Natural killer cell (primary cell): ENCODE data around the gene TSSC4.

DNA sequence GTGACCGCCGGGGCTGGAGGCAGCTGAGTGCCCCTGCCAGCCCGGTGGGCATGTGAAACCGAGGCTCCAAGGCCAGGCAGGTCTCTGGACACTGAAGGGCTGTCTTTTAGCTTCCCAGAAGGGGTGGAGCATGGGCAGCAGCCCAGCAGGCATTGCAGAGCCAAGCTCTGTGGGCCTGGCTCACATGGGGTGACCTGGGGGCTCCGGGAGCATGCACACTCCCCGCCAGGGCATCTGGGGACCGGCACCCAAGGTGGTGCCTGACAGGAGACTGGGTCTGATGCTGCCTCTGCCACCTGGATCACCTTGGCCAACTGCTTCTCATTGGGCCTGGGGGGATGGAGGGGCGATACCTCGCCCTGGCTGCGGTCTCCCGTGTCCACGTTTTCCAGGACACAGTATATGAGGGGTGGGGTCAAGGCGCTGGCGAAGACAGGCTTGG lies 3.6 kb downstream of the INS start:
- PRO-cap: no peak

GRCh38 chr11:2203810-2204654 lies 32.4 kb upstream of the TH start:
- PRO-cap: no peak

DNA sequence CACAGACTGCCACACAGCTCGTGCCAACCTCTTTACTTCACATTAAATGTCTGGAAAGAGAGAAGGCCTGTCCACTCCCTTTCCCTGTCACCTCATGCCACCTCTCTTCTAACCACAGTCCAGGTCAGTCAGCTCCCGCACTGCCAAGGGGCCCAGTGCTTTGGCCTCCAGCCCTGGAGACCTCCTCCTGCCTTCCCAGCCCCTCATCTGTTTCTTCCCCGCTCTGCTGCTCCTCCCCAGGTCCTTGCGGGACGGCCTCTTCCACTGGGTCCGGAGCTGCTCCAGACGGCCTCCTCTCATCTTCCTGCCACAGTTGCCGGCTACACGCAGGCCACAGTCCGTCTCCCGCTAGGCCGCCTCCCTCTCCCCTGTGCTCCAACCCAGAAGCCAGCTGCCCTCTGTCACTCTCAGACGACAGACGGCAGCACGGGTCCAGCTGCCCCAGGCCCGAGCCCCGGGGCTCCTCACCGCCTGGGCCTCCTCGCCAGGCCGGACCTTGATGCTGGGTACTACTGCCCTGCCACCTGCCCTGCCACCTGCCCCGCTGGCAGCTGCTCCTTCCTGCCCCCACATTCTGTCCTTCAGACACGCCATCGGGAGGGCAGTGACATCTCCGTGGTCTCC lies 42.8 kb upstream of the TH start:
- PRO-cap: no peak

DNA sequence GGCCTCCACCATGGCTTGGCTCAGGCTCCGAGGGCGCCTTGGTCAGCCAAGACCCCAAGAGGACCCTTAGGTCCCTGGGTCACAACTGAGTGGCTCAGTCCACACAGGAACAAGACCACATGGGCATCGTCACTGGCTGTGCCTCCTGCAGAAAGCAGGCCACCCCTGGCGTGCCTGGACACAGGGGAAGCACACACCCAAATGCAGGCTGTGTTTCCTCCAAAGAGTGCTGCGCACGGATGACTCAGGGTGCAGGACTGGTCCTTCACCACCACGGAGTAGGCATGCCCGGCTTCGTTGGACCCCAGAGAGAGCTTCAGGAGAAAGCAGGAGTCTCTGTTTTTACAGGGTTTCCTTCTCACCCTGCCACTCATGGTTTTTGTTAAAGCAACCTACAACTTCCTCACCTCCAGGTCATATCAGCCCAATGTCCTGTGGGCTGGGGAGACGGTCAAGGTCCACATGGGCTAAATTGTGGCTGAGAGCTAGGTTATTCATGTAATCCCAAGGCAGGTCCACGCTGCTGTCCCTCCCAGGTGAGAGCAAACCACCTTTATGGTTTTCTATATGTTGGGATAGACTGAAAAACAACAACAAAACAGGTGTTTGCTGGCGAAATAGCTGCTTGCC lies 19.3 kb downstream of the TSPAN32 start:
- PRO-cap: no peak

DNA sequence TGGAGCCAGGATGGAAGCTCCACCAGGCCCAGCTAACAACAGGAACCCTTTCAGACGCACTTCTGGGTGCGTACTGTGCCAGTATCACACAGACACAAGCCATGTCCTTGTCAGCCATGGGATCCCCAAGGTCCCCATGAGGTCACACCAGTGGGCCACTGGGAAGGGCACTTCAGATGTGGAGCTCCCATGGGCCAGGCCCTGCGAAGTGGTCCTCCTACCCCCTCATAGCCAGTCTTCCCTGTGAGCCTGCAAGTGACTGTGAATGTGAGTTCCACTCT lies 2.4 kb upstream of the CD81 start:
- PRO-cap: no peak

- PRO-cap: no peak
Measured at GRCh38 chr11:2390052-2390538, 10.5 kb upstream of the TSSC4 start.

DNA sequence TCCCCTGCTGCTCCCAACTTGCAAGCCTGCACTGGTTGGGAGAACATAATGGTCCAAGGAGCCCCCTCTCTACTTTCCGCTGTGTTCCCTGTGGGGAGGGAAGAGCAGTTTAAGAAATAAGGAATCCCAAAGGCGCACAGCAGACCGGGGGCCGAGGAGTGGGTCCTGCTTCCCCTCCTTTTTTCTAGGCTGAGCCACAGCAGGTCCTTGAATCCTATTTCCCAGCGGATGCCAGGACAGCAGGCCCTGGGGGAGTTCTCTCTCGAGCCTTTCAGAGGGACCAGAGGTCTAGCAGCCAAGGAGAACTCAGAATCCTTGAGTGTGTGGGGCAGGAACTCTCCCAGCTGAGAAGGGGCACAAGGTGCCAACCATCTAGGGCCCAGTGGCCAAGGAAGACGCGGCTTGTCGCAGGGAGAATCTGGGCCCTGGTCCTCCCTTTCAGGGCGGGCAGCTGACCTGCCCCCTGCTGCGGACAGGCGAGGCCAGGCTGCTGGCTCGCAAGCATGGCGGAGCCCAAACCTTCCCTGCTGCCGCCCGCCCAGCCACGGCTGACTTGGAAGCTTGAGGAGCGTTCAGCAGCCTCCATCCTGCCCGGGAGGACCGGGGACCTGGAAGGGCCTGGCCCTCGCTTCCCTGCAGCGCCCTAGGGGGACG lies 1.1 kb upstream of the TSSC4 start:
- PRO-cap: no peak

GRCh38 chr11:2399996-2400883 lies at the start of gene TSSC4:
TSSC4 (plus strand) TSS chr11:2400750.
- PRO-cap: unidirectional peak, minus-strand start at chr11:2400282; unidirectional peak, plus-strand start at chr11:2400751

DNA sequence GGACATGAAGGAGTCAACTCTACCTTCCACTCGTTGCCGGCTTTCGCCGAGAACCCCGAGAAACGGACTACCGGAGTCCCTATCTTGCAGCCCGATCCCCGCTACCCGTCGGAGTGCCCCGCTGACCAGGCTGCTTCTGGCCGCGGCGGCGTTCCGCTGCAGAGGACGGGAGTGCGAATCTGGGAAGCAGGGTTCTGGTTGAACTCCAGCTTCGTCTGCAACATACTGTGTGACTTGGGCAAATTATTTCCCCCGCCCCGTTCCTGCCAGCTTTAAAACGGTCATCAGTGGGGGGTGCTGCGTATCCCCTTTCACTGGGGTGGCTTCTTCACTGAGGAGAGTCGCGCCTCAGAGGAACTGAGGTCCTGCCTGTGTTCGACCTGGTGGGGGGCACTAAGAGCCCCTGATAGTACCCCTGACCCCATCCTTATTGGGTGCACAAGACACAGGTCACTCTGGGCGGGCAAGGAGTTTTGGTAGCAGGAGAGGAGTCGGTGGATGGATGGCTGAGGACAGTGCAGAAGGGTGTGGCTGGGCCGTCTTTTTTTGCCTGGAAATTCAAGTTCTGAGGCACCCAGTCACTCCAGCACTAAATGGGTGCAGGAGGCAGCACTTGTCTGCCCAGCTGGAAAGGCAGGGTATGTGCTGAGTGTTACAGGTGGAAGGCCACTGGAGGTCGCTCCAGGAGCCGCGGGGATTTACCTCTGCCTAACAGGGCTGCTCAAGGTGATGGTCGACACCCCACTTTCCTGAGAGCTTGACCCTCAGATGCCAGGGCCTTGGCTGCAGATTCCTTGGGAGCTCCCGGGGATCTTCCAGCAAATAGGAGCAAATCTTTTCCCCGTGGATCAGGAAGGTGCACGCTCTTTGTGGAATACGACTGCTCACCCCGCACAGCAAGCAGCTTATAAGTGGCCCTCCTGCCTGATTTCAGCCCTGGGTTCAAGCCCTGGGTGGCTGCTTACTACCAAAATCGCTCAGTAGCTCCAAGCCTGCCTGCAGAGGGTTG lies 878 bp downstream of the TSSC4 start:
- PRO-cap: no peak

GRCh38 chr11:2405212-2405499 lies 4.6 kb downstream of the TSSC4 start:
- PRO-cap: no peak

- PRO-cap: no peak
Measured at GRCh38 chr11:2642317-2643257, 197.8 kb downstream of the KCNQ1 start.

- PRO-cap: no peak
Measured at GRCh38 chr11:2669383-2670144, 216.0 kb downstream of the CDKN1C start.

GRCh38 chr11:2693578-2693766 lies 192.1 kb downstream of the CDKN1C start:
- PRO-cap: no peak

DNA sequence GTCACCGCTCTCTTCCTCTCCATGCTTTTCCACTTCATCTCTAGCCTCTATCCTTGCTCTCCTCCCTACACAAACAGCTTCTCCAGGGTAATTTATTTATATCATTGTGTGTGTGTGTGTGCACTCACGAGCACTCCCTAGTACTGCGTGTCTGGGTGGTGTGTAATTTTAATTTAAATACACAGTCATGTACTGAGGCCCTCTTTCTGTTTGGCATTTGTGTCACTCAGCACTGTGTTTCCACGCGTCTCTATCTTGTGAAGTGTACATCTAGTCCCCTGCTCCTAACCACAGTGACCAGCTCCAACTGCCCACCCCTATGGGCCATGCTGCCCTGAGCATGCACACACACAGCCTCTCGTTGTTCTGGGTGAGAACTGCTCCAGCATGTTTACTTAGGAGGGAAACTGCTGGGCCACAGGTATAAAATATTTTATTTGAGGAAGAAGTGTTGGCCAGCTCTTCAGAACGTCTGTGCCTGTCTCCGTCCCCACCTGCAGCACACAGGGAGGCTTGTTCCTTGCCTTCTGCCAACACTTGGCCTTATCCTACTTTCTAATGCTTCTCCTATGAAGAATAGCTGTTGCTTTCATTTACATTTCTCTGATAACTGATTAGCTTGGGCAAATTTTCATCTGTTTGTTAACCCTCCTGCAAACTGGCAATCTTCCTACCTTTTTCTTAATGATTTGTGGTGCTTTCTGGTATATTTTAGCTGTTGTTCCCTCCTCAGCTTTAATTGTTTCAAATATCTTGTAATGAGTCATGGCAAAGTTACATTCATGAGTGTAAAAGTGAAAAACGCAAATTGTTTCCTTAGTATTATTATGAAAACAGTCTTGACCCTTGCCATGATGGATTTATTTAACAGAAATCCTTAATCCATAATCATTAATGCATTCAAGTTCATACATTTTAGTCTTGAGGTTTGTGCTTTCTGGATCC lies 190.1 kb downstream of the CDKN1C start:
- PRO-cap: no peak

DNA sequence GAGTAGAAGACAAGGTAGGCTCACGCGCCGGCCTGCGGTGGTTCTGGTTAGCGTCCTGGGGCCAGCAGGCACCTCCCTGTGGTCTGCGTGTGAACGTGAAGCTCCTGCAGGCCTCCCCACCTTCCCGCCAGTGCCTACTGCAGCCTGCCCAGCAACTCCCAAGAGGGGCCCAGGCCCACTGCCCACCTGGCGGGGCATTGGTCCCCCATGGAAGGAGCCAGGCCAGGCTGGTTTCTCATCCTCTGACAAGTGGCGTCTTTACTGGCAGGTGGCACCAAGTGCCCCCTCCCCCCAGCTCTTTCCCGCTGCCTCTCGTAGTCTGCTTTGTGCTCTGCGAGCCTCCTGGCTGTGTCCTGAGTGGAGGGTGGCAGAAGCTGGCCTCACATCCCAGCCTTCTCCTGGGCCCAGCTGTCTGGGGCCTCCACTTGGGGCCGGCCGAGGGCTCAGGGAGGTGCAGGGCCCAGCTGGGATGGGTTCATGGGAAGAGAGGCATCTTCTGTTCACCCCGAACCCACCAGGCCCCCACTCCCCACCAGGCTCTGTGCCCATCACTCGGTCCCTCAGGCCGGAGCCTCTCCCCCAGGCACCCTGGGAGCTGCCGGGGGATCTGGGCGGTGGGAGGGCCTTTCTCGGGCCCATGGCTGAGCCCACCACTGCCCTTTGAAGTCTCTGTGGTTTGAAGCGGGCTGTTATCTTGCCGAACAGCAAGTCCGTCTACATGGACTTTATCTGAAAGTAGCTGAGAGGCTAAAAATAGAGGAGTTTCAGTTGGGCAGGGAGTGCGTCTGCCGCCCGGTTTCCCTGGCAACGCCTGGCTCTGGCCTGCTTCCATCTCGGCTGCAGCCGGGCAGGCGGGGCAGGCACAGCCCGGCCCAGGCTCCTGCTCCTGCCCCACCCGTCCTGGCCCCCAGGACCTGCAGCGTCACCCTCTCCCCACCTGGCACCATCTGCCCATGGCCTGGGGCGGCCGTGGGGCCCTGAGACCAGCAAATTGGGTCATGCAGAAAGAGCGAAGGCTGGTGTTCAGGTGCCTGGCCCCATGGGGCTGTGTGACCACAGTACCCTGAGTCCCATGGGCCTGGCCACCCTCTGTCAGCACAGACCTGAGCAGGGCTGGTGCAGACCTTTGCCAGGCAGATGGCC lies 107.2 kb downstream of the CDKN1C start:
- PRO-cap: no peak

GRCh38 chr11:2793841-2794705 lies 91.5 kb downstream of the CDKN1C start:
- PRO-cap: no peak

- PRO-cap: no peak
Measured at GRCh38 chr11:2809293-2809718, 76.3 kb downstream of the CDKN1C start.

GRCh38 chr11:2812223-2813093 lies 73.1 kb downstream of the CDKN1C start:
- PRO-cap: no peak

- PRO-cap: no peak
Measured at GRCh38 chr11:2862069-2863358, 23.1 kb downstream of the CDKN1C start.

- PRO-cap: no peak
Measured at GRCh38 chr11:2911124-2911901, 9.2 kb downstream of the SLC22A18 start.